NALM6 (cell line): ENCODE results near the genes GNRHR, CSN1S1, FDCSP, CSN3 and AMBN.

DNA sequence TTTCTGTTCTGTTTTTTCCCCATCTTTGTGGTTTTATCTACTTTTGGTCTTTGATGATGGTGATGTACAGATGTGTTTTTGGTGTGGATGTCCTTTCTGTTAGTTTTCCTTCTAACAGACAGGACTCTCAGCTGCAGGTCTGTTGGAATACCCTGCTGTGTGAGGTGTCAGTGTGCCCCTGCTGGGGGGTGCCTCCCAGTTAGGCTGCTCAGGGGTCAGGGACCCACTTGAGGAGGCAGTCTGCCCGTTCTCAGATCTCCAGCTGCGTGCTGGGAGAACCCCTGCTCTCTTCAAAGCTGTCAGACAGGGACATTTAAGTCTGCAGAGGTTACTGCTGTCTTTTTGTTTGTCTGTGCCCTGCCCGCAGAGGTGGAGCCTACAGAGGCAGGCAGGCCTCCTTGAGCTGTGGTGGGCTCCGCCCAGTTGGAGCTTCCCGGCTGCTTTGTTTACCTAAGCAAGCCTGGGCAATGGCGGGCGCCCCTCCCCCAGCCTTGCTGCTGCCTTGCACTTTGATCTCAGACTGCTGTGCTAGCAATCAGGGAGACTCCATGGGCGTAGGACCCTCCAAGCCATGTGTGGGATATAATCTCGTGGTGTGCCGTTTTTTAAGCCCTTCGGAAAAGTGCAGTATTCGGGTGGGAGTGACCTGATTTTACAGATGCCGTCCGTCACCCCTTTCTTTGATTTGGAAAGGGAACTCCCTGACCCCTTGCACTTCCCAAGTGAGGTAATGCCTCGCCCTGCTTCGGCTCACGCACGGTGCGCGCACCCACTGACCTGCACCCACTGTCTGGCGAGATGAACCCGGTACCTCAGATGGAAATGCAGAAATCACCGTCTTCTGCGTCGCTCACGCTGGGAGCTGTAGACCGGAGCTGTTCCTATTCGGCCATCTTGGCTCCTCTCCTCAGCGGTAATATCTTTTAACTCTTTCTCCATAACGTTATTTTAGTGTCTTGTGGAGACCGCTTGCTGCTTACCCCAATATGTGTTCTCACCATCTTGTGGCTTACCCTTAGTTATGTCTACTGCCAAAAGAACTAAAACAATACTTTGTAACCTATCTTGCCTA, 328.4 kb upstream of the EPHA5 start:
- PRO-cap = no peak

GRCh38 chr4:66239503-66239768, 569.1 kb upstream of the EPHA5 start:
- PRO-cap = no peak

DNA sequence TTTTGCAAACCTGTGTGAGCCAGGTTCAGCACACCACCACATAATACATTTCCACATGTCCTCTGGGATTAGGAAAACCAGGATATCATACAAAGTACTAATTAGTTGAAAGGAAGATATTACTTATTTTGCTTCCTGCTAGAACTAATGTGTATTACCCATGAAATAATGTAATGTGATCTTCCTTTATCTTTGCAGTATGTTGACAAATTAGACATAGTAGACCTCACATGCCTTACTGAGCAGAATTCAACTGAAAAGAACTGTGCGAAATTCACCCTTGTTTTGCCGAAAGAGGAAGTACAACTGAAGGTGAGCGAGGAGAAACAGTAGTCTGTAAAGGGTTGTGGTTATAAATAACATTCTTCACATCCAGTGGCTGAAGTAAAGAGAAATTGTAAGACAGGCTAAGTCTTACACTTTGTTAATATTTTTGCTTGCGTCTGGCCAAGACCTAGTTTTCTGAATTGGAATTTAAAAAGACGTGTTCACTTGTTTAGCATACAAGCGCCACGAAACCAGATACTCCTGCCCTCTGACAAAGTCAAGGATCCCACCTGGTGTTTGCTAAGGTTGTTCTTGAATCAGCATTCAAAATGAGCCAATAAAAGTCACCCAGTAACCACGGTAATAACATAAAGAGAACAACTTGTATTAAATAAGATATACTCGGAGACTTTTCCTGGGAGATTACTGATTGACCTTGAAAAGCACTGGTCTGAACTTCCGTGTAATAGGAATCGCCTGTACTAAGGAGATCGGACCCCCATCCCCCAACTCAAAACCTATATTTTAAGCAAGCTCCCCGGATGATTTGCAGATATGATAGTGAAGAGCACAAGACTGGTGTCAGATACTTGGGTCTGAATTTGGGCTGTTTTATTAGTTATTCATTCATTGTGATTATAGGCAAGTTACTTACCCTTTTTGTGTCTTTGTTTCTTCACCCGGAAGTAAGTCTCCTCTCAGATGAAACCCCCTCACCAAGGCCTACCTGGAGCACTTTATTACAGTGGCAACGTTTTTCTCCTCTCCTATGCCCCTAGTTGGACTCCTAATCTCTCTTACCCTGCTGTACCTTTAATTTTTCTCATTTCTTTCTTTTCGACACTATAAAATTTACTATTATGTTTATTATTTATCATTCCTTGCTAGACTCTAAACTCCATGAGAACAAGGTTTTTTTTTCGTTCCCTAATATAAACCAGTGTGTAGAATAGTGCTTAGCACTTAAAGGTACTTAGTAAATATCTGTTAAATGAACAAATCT, 17.1 kb downstream of the STAP1 start:
- PRO-cap = no peak

DNA sequence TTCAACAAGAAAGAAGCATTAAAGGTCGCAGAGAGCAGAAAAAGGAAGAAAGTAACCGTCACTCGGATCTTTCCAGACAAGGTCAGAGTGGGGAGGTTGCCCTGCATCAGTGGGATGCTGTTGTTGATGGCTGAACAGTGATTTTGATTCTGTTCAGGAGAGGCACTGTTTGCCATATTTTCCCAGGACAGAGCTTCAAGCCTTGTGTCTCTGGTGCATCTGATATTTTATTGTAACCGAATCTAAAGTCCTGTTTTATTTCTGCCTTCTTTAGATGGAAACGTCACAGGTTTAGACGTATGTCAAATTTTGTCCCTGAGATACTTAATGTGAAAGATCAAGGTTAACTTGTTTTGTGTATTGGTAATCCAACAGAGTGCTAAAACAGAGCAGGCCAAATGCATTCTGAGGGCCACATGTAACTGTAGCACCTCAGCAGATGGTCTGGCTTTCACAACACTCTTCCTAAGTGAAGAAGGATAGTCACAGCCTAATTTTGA, at the start of gene GNRHR:
Gene GNRHR, minus strand, starts transcription at position 229 of the 500 bp plus-strand sequence.
- PRO-cap = no peak

DNA sequence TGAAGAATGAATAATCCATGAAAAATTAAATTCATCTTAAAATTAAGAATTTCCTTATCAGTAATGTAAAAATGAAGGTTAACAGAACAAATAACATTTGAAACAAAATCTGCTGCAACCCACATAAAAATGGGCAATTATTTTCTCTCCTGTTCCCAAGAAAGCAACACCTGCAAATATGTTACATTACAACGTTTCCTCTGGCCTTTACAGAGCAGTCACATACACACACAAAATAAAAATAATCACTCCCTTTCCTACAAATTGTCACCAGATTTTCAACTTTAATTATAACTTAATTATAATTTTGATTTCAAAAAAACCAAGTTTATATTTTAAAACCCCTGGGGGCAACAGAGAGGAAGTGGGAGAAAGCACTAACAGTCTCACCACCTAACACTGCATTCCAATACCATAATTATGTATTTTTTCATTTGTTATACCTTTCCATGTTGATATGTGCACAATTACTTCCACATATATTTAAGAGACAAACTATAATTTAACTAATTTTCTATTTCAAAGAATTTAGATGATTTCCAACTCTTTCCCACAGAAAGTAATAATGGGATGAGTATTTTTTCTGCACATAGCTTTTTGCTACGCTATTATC, 21.7 kb downstream of the YTHDC1 start:
- PRO-cap = no peak

GRCh38 chr4:68375970-68376360, 26.1 kb upstream of the YTHDC1 start:
- PRO-cap = no peak

DNA sequence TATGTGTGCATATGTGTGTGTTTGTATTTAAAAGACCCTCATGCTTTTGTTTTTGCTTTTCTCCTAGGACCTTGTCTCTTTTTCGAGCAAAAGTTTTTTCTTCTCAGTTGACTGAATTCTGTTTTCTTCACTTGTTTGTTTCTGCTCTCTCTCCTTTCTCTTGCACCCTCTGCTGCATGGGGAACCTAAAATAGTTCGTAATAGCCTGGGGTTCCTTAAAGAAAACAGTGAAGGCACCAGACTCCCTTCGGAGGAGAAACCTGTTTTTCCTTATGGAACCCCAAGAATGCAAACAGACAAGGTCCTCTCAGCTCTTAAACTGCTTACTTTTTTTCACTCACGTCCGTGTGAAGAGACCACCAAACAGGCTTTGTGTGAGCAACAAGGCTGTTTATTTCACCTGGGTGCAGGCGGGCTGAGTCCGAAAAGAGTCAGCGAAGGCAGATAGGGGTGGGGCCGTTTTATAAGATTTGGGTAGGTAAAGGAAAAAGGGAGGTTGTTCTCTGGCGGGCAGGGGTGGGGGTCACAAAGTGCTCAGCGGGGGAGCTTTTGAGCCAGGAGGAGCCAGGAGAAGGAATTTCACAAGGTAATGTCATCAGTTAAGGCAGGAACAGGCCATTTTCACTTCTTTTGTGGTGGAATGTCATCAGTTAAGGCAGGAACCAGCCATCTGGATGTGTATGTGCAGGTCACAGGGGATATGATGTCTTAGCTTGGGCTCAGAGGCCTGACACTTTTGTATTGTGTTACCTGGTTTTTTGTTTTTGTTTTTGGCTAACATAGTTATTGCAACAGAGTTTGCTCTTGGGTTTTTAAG, 40.2 kb upstream of the TMPRSS11E start:
- PRO-cap = no peak

DNA sequence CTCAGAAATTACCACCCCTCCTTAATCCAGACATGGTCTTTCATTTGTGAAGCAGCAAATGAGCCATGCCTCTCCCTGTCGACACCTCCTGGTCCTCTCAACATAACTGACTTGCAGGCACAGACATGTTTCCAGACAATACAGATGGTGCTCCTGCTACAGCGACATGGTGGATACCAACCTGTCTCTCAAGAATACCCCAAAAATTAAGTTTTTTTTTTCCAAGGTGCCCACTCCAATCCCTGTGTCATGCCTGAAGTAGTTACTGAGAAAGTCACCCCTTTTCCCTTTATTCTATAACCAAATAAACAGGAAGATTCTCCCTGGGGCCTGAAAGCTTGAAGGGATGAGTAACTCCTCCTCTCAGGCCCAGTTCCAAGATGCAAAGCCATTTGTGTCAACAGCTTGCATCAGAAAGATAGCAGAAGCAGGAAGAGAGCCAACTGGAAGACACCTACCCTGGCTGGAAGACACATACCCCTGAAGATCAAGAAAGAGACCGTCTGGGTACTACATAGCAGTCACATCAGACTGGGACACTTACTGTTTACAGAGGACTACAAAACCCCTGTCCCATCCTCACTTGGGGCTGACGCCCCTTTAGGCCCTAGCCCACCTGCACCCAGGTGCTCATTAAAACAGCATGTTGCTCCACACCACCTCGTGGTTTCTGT, 5.5 kb upstream of the UGT2B17 start:
- PRO-cap = no peak

GRCh38 chr4:68861168-68861391, 45.3 kb downstream of the UGT2B10 start:
- PRO-cap = no peak

- PRO-cap = no peak
Observed at GRCh38 chr4:69020180-69020596, 68.6 kb upstream of the UGT2A3 start.

GRCh38 chr4:69054531-69055213, 41.6 kb upstream of the UGT2B7 start:
- PRO-cap = no peak

DNA sequence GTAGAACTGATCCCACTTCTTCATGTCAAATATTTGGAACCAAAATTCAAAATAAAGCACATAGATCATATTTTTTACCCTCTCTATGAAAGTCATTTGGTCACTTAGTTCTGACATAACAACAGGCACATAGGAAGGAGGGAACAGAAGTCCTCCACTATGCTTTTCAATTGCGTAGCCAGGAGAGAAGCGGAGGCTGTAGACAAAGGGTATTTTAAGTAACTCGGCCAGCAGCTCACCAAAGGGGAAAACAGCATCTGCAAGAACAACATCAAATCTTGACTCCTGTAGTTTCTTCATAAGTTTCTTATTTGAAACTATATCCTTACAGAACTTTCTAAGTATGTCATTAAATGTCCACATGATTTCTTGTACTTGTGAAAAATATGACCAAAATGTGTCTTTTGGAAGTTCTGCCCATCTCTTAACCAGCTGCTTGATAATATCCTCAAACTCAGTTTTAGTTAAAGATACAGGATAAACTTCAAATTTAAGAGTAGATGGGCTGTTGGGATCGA, 492 bp downstream of the UGT2B4 start:
- PRO-cap = no peak

DNA sequence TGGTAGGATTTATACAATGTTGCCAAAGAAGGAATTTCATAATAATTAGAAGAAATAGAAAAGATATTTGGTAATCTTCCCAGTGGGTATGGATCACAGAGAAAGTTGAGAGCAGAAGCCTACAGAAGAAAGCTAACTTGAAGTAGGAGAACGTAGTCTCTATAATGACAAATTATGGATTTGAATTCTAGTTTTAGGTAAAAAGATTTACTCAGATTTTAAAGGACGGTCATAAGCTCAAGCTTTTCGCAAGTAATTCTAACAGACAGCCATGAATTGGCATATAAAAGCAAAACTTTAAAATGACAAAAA, 23.2 kb upstream of the UGT2B4 start:
- PRO-cap = no peak

- PRO-cap = no peak
Observed at GRCh38 chr4:69930853-69931205, at the start of gene CSN1S1. Gene CSN1S1 (plus strand): TSS chr4:69931068.

DNA sequence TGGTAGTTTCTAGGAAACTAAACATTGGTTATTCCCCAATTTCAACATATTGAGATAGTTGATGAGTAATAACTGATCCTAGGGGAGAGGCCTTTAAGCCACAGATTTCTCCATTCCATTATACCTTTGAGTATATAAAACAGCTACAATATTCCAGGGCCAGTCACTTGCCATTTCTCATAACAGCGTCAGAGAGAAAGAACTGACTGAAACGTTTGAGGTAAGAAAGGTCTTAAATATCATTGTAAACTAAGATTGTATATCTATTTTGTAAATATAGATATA, at the start of gene FDCSP:
Gene FDCSP, plus strand, starts transcription at position 162 of the 285 bp plus-strand sequence.
- PRO-cap = no peak

GRCh38 chr4:70242346-70242753, at the start of gene CSN3:
Gene CSN3 (plus strand): TSS chr4:70242597.
- PRO-cap = no peak

DNA sequence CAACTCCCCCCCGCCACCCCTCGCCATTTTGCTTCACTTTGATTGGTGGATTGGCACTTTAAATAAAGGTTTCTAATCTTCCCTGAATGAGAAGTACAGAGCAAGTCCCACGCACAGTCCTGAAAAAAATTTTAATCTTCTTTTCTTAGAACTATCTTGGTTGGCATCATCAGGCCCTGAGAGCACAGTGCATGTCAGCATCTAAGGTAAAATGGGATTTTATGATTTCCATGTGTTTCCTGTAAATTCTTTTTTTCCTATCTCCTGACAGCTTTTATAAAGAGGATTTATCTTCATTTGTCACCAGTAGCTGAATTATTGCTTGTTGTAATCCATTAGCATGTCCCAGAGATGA, at the start of gene AMBN:
Gene AMBN, plus strand, starts transcription at position 89 of the 355 bp plus-strand sequence.
- PRO-cap = no peak

DNA sequence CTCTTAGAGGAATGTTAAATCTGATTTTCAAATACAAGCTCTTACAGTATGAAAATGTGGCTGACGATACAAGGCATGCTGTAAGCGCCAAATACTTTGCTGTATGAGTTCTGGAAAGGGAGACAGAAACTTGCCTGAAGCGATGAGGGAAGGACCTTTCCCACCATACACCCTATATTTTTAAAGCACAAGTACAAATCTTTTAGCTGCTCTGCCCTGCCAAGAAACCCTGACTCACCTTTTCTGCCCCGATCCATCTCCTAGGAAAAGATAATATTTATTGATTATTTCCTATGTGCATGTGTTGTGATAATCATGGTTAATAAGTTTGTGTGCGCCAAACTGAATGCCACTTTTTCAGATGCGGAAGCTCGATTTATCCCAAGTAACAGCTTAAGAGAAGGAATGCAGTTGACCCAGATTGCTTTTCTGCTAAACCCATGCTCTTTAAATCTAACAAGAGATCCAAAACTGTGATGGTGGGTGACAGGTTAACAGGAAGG, 15.6 kb upstream of the RUFY3 start:
- PRO-cap = no peak

- PRO-cap = no peak
Observed at GRCh38 chr4:70728107-70728755, 6.5 kb downstream of the RUFY3 start.

- PRO-cap = no peak
Observed at GRCh38 chr4:70778213-70778617, 56.5 kb downstream of the RUFY3 start.